Measurements from ENCODE around the genes BBS9 and MATCAP2.

GRCh38 chr7:32727725-32728373 is 163.7 kb downstream of the KBTBD2 start:
- PRO-cap, 3 experiments = peak in 3 of 3 experiments; most common plus-strand start chr7:32728130 (in 3); most common minus-strand start chr7:32728010 (in 2)
- RAMPAGE, long total RNA, 2 experiments = no peak in any of the 2 experiments
- RRBS = no CpG with 5 or more reads among the region's 56 CpGs

DNA sequence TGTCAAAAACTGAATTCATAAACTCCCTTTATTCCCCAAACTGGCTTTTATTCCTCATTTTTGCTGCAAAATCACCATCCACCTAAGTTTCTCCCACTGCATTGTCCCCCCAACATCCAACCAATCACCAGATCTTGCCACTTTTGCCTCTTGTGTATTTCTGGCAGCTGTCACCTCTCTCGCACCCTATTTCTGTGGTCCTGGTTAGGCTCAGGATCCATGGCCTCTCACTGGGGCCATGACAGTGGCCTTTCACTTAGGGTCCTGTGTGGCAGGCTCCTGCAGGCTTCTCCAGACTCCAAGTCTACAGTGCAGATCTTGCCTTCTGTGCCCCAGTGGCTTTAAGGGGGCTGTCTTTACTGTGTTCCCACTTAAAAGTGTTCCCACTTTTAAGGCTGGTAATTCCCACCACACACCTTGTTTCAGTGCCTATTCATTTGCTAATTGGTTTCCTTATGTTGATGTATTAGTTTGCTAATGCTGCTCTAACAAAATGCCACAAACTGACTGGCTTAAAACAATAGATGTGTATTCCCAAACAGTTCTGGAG is 27.7 kb downstream of the KBTBD2 start:
- PRO-cap, 3 experiments = no peak in any of the 3 experiments
- RAMPAGE, long total RNA, 2 experiments = no peak in any of the 2 experiments
- RRBS = no CpG with 5 or more reads among the region's 1 CpG

DNA sequence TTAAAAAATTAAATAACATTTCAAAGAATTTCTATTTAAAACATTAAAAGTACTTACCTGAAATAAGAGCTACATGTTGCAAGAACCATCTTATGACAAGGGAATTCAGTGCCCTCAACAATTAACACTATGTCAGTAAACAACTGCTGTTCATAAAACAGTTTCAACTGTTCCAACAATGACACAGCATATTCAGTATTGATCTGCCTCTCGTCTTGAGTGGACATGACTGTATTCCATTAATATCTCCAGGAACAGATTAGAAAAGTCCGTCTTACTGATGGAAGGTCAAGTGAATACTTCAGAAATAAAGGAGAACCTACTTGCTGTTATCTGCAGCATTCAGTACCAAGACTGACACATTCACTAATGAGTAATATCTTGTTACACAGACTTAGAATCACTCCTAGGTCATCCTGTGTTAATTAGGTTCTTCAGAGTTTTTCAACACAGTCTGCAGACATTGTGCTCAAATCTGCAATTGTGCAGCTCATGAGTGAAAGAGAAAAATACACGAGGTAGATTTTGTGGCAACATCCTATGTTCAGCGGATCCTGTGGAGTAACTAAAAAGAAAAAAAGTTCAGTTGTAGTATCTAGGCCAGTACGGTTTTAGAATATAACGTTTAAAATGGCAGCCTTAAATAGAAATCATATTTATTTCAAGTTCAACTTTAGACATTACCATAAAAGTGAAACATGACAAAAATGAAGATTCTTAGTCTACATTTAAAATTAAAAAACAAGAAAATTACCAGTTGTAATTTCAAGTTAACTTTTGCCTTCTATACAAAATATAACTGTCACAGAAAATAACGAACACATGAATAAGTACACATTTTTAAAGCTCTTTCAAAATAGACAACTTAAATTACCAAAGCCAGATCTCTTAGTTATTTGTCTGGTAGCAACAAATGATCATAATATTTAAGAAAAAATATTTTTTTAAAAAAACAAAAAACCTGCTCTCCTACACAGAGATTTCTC is 11.9 kb downstream of the KBTBD2 start:
- PRO-cap, 3 experiments = no peak in any of the 3 experiments
- RAMPAGE, long total RNA, 2 experiments = no peak in any of the 2 experiments
- RRBS = no CpG with 5 or more reads among the region's 7 CpGs

- PRO-cap, 3 experiments = no peak in any of the 3 experiments
- RAMPAGE, long total RNA, 2 experiments = no peak in any of the 2 experiments
- RRBS = no CpG with 5 or more reads among the region's 2 CpGs
Measured at GRCh38 chr7:33038605-33039067, 23.9 kb downstream of the NT5C3A start.

DNA sequence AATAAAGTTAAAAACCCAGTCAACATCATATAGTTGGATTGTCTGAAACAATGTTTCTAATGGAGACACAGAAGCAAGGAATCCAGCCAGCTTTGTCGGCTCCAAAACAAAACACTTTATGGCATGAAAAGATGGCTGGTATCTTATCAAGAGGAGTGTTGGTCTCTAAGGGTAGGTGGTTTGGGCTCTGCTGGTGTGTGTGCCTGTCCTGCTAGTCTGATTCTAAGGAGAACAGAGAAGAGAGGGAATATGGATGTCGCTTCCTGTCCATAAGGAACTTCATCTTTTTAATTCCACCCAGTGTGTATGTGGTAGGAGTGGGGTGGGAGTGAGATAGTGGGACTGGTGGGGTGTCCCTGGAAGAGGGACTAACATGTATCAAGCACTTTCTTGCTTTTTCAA is 19.1 kb downstream of the NT5C3A start:
- PRO-cap, 3 experiments = no peak in any of the 3 experiments
- RAMPAGE, long total RNA, 2 experiments = no peak in any of the 2 experiments
- RRBS = no CpG with 5 or more reads among the region's 2 CpGs

- PRO-cap, 3 experiments = no peak in any of the 3 experiments
- RAMPAGE, long total RNA, 2 experiments = no peak in any of the 2 experiments
- RRBS = no CpG with 5 or more reads among the region's 7 CpGs
Measured at GRCh38 chr7:33097088-33097733, 12.0 kb downstream of the RP9 start.

- PRO-cap, 3 experiments = peak in 3 of 3 experiments; most common plus-strand start chr7:33129277 (in 2); most common minus-strand start chr7:33129210 (in 3)
- RAMPAGE, long total RNA, 2 experiments = start-site peak on the plus strand in 1 of 2 experiments, at chr7:33129277-33129564 at its widest, 61 to 273 reads per replicate; start-site peak on the minus strand in 1 of 2 experiments, at chr7:33129202-33129239 at its widest, 19 reads per replicate
- RRBS = no CpG with 5 or more reads among the region's 68 CpGs
Measured at GRCh38 chr7:33128983-33130222, at the start of gene BBS9. Gene BBS9 (plus strand): TSS chr7:33129564.

DNA sequence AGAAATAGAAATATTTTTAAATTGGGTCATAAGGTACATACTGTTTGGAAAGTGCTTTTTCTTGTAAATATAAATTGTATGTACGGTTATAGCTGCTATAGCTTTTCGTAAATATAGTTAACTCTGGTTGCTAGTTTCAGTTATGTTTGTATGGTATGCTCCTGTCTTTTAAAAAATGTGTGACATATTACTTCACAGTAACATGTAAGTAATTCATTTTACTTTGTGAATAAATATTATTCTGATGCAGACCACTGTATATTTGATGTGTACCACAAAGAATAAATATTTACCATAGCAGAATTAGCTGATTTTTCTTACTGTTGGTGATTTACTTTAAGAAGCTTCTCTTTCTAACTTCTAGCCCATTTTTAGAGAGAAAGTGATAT is 292.7 kb downstream of the BBS9 start:
- PRO-cap, 3 experiments = no peak in any of the 3 experiments
- RAMPAGE, long total RNA, 2 experiments = no peak in any of the 2 experiments
- RRBS = no CpG with 5 or more reads among the region's 2 CpGs

DNA sequence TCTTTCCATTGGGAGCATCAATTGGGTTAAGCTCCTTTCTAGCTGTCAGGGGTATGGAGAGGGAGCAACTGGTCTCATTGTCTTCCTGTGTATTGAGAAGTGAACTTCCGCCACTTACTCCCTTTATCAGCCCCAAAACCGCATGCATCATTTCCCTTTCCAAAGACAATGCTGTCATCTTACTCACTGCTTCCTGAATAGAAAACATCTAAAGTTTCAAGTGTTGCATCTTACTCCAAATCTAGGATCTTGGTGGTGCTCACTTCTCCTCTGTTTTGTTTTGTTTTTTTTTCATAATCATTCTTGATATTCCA is 371.7 kb downstream of the BMPER start:
- PRO-cap, 3 experiments = no peak in any of the 3 experiments
- RAMPAGE, long total RNA, 2 experiments = no peak in any of the 2 experiments
- RRBS = no CpG with 5 or more reads among the region's 2 CpGs

- PRO-cap, 3 experiments = no peak in any of the 3 experiments
- RAMPAGE, long total RNA, 2 experiments = no peak in any of the 2 experiments
- RRBS = no CpG with 5 or more reads among the region's 6 CpGs
Measured at GRCh38 chr7:35092745-35093084, 55.4 kb upstream of the DPY19L1 start.

- PRO-cap, 3 experiments = peak in 2 of 3 experiments; most common plus-strand start chr7:35186910 (in 1); most common minus-strand start chr7:35186870 (in 2)
- RAMPAGE, long total RNA, 2 experiments = no peak in any of the 2 experiments
- RRBS = 2% methylated on average over 3 of the region's 34 CpGs
Measured at GRCh38 chr7:35186746-35187430, 67.0 kb downstream of the TBX20 start.

DNA sequence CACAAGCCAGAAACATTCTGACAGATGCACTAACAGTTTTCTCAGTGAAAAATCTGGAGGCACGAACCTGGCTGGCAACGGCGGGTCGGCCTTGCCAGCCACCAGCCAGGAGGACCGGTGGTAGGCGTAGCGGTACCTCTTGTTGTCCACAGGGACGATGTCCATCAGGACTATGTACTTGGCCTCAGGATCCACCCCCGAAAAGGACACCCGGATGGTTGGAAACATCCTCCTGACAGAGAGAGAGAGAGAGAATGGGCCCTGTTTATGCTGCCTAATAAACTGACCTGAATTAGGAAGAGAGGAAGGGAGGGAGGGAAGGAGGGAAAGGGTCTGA is 5.3 kb downstream of the TBX20 start:
- PRO-cap, 3 experiments = no peak in any of the 3 experiments
- RAMPAGE, long total RNA, 2 experiments = no peak in any of the 2 experiments
- RRBS = 59% methylated on average over 5 of the region's 10 CpGs

GRCh38 chr7:35374992-35375238 is 121.0 kb upstream of the TBX20 start:
- PRO-cap, 3 experiments = no peak in any of the 3 experiments
- RAMPAGE, long total RNA, 2 experiments = no peak in any of the 2 experiments
- RRBS = no CpG with 5 or more reads among the region's 9 CpGs

DNA sequence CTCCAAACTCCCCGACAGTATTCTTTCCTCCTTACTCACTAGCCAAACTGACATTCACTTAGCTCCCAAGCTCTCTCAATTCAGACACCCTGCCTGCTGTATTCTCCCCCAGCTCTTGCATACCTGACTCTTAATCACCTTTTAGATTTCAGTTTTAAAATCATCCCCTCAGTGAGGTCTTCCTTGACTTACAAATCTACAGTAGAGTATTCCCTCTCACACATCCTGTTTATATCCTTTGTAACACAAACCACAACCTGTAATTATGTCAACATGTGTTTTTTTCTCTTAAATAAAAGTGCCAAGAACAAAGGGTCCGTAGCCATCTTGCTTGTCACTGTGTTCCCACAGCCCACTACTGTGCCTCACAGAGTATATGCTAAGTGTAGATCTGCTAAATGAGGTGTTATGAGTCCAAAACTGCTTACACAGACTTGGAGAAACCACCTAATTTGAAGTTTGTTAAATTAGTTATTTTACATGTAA is 14.3 kb downstream of the HERPUD2 start:
- PRO-cap, 3 experiments = no peak in any of the 3 experiments
- RAMPAGE, long total RNA, 2 experiments = no peak in any of the 2 experiments
- RRBS = no CpG with 5 or more reads among the region's 2 CpGs

- PRO-cap, 3 experiments = no peak in any of the 3 experiments
- RAMPAGE, long total RNA, 2 experiments = no peak in any of the 2 experiments
- RRBS = no CpG with 5 or more reads among the region's 2 CpGs
Measured at GRCh38 chr7:35887873-35888190, 87.0 kb downstream of the SEPTIN7 start.

GRCh38 chr7:35971290-35971895 is 170.5 kb downstream of the SEPTIN7 start:
- PRO-cap, 3 experiments = peak in 1 of 3 experiments; most common minus-strand start chr7:35971531 (in 1)
- RAMPAGE, long total RNA, 2 experiments = no peak in any of the 2 experiments
- RRBS = 5% methylated on average over 22 of the region's 52 CpGs

- PRO-cap, 3 experiments = peak in 2 of 3 experiments; most common minus-strand start chr7:36065833 (in 2)
- RAMPAGE, long total RNA, 2 experiments = start-site peak on the minus strand in 2 of 2 experiments, at chr7:36065825-36065835 at its widest, 152 to 370 reads per replicate
- RRBS = no CpG with 5 or more reads among the region's 1 CpG
Measured at GRCh38 chr7:36065751-36065961, 87.4 kb upstream of the EEPD1 start.

DNA sequence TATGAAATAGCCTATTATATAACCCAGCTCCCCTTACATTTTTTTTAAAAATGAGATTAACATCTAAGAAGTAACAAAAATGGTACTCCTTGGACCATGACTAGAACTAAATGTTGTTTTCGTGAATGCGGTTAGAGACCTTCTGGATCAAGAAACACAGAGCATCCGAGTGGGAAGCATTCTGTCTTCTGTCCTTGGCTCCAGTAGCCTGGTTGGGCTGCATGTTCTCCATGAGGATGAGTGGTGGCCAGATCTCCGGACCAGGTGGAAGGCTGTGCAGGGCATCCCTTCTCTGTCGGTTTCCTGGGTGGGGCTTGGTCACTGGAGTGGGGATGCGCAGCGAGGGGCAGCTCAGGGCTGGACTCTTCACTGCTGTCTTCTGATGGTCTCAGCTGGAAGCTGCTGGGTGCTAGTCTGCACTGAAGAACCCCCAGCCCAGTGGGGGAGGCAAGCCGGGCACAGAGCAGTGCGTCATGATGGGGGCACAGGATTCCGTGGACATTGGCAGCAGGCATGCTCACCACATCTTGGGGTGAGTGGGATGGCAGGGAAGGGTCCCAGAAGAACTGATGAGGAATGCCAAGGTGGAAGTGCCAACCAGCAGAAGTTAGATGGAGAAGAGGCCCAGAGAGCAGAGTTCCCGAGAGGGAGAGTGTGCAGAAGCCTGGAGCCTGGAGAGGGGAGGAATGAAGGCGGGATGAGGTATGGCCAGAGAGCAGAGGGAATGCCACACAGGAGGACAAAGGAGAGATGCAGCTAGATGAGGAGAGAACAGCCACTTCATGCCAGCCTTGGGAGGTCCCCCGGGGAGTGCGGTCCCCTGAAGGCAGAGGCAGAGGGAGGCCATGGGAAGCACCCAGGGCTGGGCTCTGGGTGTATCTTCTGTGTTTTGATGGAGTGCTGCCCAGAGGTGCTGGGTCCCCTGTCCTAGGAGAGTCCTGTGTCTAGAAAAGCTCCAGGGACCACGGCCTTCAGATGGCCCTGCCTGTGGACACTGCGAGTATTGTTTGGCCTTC is 39.9 kb downstream of the EEPD1 start:
- PRO-cap, 3 experiments = no peak in any of the 3 experiments
- RAMPAGE, long total RNA, 2 experiments = no peak in any of the 2 experiments
- RRBS = no CpG with 5 or more reads among the region's 16 CpGs

GRCh38 chr7:36283590-36284068 is 83.4 kb downstream of the MATCAP2 start:
- PRO-cap, 3 experiments = no peak in any of the 3 experiments
- RAMPAGE, long total RNA, 2 experiments = no peak in any of the 2 experiments
- RRBS = no CpG with 5 or more reads among the region's 7 CpGs

- PRO-cap, 3 experiments = peak in 3 of 3 experiments; most common plus-strand start chr7:36367372 (in 3); most common minus-strand start chr7:36367153 (in 2)
- RAMPAGE, long total RNA, 2 experiments = no peak in any of the 2 experiments
- RRBS = 2% methylated on average over 34 of the region's 99 CpGs
Measured at GRCh38 chr7:36366456-36367506, at the start of gene MATCAP2. Gene MATCAP2 (minus strand): TSS chr7:36367240.

Measured in testis (tissue), 5 donors.